NT2/D1 (cell line): ENCODE results near the genes SMIM31, APELA and TLL1.

GRCh38 chr4:158769788-158770028 is 882 bp downstream of the FNIP2 start:
- RRBS, 2 experiments = no CpG with 5 or more reads among the region's 4 CpGs

GRCh38 chr4:158814104-158814800 is 45.4 kb downstream of the FNIP2 start:
- RRBS, 2 experiments = no CpG with 5 or more reads among the region's 3 CpGs

DNA sequence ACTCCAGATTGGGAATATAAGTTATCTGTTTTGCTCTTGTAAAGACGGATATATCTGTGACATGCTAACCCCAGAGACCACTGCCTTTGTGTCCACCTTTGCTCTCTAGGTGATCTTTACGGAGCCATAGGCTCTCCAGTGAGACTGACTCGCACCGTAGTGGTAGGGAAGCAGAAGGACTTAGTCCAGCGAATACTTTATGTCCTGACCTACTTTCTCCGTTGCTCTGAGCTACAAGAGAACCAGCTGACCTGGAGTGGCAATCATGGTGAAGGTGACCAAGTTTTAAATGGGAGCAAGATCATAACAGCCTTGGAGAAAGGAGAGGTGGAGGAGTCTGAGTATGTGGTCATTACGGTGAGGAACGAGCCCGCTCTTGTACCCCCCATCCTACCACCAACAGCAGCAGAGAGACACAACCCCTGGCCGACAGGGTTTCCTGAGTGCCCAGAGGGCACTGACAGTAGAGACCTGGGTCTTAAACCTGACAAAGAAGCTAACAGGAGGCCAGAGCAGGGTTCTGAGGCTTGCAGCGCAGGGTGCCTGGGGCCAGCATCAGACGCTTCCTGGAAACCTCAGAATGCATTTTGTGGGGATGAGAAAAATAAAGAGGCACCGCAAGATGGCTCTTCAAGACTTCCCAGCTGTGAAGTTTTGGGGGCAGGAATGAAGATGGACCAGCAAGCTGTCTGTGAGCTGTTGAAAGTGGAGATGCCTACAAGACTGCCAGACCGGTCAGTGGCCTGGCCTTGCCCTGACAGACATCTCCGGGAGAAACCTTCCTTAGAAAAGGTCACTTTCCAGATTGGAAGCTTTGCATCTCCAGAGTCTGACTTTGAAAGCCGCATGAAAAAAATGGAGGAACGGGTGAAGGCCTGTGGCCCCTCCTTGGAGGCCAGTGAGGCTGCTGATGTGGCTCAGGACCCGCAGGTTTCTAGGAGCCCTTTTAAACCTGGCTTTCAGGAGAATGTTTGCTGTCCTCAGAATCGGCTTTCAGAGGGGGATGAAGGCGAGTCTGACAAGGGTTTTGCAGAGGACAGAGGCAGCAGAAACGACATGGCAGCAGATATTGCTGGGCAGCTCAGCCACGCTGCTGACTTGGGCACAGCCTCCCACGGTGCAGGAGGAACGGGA is 99.5 kb downstream of the FNIP2 start:
- RRBS, 2 experiments = no CpG with 5 or more reads among the region's 24 CpGs

DNA sequence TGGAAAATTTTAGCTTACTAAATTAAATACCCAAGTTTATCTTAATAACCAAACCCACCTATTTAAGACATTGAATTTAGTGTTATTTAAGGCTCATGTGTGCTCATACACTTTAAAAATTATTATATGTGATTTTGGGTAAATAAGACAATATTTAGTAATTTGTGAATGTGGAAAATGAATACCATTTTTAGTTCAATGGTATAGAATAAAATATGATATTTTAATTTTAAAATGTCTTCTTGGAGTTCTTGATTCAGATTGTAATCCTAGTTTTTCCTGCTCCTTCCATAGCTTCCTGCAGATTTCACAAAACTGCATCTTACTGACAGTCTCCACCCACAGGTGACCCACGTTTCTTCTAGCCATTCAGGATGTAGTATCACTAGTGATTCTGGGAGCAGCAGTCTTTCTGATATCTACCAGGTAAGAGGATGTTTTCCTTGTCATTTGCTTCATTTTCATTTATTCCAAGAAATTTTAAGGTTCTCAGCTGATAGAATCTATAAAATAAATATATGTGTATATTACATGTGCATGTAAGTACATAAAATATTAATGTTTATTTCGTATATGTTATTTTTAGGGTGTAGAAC is 201.3 kb downstream of the RAPGEF2 start:
- RRBS, 2 experiments = no CpG with 5 or more reads among the region's 2 CpGs

DNA sequence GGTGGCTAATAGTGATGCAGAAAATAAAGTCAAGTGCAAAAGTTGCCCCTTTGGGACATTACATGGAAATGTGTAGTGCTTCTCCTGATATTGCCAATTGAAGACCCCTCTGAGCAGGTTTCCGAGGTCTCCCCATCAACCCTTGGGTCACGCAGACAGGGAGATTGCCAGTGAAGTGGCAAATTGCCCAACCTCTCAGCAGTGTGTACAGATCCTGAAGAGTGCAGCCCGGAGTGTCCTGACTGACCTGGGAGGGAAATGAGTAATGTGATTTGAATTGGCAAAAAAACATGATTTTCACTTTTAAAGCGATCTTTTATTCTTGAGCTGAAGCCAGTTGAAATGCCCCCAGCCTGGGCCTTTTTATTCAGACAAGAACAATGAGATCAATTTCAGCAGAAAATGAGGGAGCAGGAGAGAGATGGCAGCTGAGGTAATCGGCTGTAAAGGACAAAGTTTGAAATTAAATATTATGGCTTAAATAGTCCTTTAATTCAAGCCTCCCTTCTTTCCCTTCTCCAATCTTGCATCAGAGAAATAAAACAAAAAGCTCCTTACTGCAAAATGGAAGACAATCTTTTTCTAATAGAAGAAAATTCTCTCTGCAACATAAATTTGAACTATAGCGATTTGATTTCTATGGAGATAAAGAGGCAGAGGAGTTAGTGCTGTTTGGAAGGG is 401.9 kb downstream of the RAPGEF2 start:
- RRBS, 2 experiments = no CpG with 5 or more reads among the region's 6 CpGs

DNA sequence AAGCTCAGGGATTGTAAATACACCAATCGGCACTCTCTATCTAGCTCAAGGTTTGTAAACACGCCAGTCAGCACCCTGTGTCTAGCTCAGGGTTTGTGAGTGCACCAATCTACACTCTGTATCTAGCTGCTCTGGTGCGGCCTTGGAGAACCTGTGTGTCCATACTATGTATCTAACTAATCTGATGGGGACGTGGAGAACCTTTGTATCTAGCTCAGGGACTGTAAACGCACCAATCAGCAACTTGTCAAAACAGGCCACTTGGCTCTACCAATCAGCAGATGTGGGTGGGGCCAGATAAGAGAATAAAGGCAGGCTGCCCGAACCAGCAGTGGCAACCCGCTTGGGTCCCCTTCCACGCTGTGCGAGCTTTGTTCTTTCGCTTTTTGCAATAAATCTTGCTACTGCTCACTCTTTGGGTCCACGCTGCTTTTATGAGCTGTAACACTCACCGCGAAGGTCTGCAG is 426.5 kb downstream of the NAF1 start:
- RRBS, 2 experiments = no CpG with 5 or more reads among the region's 13 CpGs

- RRBS, 2 experiments = no CpG with 5 or more reads among the region's 3 CpGs
Measured at GRCh38 chr4:163164502-163164978, 2.1 kb downstream of the NAF1 start.

GRCh38 chr4:163331739-163332387 is 533 bp downstream of the NPY1R start:
- RRBS, 2 experiments = 1 to 2% methylated on average over 10 to 15 of the region's 59 CpGs

- RRBS, 2 experiments = no CpG with 5 or more reads among the region's 6 CpGs
Measured at GRCh38 chr4:163543208-163543687, 48.8 kb downstream of the TMA16 start.

GRCh38 chr4:163562456-163563215 is 68.1 kb downstream of the TMA16 start:
- RRBS, 2 experiments = no CpG with 5 or more reads among the region's 4 CpGs

DNA sequence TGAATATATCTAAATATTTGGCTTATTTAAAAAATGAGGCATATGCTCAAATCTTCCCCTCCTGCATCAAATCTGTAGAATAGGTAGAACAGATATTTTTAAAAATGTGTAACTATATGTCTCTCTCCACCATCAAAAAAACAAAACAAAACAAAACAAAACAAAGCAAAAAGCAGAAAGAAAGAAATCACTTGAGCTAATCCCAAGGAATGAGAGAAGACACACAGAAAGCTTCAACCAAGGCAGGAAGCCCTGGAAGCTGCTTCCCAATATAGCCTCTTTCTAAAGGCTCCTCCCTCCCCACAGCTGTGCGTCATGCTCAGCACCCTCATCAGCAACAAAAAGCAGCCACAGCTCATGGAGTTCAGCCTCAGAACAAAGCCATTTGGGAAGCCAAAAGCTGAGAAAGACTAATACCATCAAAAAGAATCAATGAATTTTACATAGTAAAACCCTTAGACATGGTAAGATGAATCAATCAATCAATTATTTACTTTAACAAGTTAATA is 131.6 kb downstream of the MARCHF1 start:
- RRBS, 2 experiments = no CpG with 5 or more reads among the region's 1 CpG

- RRBS, 2 experiments = no CpG with 5 or more reads among the region's 7 CpGs
Measured at GRCh38 chr4:164753869-164754609, at the start of gene SMIM31. Gene SMIM31 (plus strand): TSS chr4:164754131.

- RRBS, 2 experiments = no CpG with 5 or more reads among the region's 7 CpGs
Measured at GRCh38 chr4:164876731-164877473, at the start of gene APELA. Gene APELA (plus strand): TSS chr4:164877178.

GRCh38 chr4:165247834-165248726 is 31.4 kb downstream of the GK3 start:
- RRBS, 2 experiments = no CpG with 5 or more reads among the region's 7 CpGs

DNA sequence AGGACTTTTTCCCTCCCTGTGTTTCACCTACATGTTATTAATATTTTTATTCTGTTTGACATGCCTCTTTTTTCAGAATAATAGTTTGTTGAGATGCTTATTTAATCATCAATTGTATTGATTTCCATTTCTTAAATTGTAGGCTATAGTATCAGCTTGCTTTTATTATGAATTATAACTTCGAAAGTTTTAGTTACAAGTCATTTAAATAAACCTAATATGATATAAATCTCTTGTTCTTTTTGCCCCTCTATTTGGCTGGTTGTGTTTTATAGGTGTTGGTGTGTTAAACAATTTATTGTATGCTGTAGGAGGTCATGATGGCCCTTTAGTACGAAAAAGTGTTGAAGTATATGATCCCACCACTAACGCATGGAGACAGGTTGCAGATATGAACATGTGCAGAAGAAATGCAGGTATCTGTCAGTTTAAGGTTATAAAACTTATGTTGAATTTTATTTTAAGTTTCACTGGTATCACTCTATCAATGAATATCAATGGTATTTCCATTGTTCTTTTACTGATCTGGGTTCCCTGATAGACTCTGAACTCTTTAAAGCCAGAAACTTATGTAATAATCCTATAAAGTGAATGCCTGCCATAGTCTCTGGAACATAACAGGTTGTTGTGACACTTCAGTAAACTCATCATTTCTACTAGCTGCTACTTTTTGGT is 13.6 kb upstream of the MSMO1 start:
- RRBS, 2 experiments = no CpG with 5 or more reads among the region's 3 CpGs

DNA sequence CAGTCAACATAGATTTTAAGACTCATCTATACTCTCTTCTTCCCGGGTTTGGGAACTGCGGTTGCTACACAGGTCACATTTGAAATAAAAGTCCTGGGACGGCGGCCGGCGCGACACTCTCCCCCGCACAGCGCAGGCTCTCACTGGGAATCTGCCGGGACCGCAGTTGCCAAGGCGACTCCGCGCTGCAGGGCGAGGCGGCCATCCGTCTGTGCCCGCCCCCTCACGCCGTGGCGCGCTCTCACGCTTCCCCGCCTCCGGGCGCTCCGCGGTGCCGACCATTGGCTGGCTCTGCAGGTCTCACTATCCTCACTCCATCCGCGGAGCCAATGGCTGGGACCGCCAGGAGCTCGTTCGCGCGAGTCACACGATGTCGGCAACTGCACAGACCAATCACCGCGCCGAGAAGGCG is 259 bp upstream of the MSMO1 start:
- RRBS, 2 experiments = 1% methylated on average over 17 to 21 of the region's 42 CpGs

DNA sequence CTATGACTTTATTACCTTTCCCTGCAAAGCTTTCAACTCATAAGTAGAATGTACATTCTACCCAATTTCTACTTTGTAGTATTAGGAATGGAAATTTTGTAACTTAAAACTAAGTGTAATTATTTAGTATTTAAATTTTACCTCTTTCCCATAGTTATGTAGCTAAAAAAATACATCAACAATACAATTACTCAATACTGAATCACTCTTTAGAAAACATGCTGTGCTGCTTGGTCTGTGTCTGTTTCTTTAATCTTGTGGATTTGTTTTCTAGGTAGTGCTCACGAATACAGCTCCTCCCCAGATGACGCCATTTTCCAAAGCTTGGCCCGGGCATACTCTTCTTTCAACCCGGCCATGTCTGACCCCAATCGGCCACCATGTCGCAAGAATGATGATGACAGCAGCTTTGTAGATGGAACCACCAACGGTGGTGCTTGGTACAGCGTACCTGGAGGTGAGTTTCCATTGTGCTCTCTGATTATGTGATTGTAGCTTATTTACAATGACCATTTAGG is 105.4 kb downstream of the CPE start:
- RRBS, 2 experiments = no CpG with 5 or more reads among the region's 8 CpGs

DNA sequence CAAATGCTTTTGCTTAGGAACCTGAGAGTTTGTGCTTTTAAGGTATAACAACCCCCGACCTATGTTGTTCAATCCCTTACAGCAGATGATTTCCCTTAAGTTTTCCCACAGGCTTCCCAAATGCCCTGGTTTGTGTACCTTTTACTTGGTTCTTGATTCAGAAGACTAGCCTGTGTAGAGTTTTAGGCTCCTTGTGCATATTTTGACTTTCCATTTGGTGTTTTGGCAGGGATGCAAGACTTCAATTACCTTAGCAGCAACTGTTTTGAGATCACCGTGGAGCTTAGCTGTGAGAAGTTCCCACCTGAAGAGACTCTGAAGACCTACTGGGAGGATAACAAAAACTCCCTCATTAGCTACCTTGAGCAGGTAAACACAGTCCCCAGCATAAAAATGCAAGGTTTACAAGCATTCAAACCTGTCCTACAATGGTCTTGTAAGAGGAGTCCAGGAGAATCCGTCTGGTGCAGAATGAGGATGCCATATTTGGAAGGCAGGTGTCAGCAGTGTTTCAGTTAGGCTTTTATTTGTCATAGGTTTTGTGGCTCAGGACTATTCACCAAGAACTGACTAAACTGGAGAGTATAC is 108.5 kb downstream of the CPE start:
- RRBS, 2 experiments = no CpG with 5 or more reads among the region's 3 CpGs

- RRBS, 2 experiments = no CpG with 5 or more reads among the region's 14 CpGs
Measured at GRCh38 chr4:165493466-165493790, 114.6 kb downstream of the CPE start.

DNA sequence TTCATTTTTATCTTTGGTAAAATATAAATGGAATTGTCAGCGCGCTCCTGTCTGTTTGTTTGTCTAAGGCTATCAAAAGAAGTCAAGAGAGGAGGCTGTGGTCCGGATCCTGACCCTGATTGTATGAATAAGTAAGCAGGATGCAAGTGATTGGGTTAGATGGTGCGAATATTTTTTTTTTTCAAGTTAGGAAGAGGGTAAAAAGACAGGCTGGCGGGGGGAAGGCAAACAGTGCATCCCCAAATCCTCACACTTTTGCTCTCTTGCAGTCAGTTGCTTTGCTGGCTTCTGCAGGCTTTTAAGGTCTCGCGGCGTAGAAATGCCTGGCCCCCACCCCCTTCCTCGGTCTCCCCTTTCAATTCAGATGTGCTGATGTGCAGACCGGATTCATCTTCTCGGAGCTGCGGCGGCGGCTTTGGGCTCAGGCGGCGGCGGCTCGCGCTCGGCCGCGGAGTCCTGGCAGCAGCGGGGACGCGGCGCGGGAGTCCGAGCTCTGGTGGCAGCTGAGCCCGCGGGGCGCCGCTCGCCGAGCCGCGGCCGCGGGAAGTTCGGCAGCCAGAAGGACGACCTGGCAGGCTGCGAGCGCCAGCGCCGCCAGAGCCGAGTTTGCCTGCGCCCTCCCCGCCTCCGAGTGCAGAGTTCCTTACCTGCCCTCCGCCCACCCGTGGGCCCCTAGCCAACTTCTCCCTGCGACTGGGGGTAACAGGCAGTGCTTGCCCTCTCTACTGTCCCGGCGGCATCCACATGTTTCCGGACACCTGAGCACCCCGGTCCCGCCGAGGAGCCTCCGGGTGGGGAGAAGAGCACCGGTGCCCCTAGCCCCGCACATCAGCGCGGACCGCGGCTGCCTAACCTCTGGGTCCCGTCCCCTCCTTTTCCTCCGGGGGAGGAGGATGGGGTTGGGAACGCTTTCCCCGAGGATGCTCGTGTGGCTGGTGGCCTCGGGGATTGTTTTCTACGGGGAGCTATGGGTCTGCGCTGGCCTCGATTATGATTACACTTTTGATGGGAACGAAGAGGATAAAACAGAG is at the start of gene TLL1:
TSS of gene TLL1 (plus strand) at position 226 of the 1,031 bp plus-strand sequence.
- RRBS, 2 experiments = under 1 to 1% methylated on average over 8 of the region's 74 CpGs